Parietal lobe (tissue), 2 donors: ENCODE results near the genes PPP1R2C and ZNF81.

DNA sequence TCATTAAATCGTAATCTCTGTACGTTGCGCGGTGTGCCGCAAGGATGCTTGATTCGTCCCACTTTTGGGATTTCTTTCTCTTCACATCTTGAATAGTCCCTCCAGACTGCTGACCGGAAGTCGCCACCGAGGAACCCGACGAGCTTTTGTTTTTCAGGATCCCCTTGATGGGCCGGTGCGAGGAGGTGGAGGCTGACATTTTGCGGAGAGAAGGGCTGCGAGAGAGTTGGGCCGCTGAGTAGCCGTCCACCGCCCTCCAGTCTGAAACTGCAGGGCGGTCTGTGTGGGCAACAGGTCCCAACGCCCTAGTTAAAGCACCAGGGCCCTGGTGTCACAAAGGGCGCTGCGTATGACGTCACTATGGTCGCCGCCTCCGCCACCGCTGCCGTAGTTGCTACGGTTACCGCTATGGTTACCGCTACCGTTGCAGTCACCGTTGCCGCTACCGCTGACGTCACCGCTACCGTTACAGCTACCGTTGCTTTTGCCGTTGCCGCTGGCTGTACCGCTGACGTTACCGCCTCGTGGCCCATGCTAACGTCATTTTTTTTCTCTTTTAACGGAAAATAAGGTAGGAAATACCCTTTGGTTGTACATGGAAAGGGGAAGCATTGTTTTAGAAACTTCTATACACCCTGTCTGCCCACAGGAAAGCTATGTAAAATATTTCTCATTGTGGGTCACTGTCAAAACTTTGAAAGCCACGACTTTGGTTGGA is at the start of gene PPP1R2C:
TSS of gene PPP1R2C (minus strand) at position 283 of the 718 bp plus-strand sequence.
- RAMPAGE, long total RNA, result no peak

GRCh38 chrX:43560459-43561022 is 95.6 kb upstream of the MAOA start:
- RAMPAGE, long total RNA, result no peak

DNA sequence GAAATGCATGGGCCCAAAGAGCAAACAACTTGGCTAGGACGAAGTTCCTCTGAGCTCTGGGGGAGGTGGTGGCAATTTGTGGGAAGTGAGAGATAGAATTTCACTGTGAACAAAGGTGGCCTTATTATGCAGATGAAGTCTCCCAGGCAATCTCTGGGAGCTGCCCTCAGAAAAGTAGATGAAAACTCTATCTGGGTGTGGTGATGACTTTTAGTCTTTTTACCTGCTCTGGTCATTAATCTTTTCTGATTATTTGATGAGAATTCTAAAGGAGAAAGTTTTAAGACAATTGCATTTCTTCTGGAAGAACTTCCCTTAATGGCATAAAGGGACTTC is 37.6 kb upstream of the MAOA start:
- RAMPAGE, long total RNA, result no peak

DNA sequence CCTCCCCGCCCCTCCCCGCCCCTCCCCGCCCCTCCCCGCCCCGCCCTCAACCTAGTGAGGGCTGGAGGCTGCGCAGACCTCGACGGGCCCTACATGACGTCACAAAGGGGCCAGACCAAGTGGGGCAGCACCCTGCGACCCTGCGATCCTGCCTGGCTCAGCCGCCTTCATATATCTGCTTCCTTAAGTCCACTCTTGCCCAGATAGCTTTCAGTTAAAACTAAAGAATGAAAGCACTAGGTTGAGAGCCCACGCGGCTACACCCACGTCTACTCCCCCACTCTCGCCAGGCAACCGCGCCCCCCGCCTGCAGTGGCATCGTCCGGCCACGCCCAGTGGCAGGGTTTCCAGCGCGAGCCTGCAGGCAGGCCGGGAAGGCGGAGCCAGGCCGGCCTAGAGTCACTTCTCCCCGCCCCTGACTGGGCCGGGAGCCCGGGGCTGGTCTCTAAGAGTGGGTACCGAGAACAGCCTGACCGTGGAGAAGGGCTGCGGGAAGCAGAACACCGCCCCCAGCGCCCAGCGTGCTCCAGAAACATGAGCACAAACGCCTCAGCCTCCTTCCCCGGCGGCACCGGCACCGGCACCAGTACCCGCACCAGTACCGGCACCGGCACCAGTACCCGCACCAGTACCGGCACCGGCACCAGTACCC is 1.4 kb upstream of the MAOA start:
- RAMPAGE, long total RNA, result no peak

GRCh38 chrX:43970060-43970576 is 3.1 kb downstream of the NDP start:
- RAMPAGE, long total RNA, result no peak

DNA sequence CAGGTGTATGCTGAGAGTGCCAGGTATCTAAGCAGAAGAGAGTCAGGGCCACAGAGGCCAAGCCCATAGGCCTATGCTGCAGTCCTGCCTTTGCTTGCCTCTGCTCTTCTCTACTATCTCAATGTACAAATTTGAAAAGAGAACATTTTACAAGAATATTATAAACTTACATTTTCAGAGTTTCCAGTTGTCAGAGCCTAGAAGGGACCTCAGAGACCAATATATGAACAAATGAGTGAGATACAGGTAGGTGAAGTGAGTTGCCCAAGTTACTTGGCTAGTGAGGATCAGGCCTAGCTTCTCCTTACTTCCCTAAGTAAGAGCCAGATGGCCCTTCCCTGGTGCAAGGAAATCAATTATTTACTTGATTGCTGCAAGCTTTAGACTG is 118.0 kb downstream of the EFHC2 start:
- RAMPAGE, long total RNA, result no peak

GRCh38 chrX:44872042-44873111 is 611 bp upstream of the KDM6A start:
- RAMPAGE, long total RNA, result no peak

- RAMPAGE, long total RNA, result no peak
Observed at GRCh38 chrX:44936732-44937333, 63.8 kb downstream of the KDM6A start.

DNA sequence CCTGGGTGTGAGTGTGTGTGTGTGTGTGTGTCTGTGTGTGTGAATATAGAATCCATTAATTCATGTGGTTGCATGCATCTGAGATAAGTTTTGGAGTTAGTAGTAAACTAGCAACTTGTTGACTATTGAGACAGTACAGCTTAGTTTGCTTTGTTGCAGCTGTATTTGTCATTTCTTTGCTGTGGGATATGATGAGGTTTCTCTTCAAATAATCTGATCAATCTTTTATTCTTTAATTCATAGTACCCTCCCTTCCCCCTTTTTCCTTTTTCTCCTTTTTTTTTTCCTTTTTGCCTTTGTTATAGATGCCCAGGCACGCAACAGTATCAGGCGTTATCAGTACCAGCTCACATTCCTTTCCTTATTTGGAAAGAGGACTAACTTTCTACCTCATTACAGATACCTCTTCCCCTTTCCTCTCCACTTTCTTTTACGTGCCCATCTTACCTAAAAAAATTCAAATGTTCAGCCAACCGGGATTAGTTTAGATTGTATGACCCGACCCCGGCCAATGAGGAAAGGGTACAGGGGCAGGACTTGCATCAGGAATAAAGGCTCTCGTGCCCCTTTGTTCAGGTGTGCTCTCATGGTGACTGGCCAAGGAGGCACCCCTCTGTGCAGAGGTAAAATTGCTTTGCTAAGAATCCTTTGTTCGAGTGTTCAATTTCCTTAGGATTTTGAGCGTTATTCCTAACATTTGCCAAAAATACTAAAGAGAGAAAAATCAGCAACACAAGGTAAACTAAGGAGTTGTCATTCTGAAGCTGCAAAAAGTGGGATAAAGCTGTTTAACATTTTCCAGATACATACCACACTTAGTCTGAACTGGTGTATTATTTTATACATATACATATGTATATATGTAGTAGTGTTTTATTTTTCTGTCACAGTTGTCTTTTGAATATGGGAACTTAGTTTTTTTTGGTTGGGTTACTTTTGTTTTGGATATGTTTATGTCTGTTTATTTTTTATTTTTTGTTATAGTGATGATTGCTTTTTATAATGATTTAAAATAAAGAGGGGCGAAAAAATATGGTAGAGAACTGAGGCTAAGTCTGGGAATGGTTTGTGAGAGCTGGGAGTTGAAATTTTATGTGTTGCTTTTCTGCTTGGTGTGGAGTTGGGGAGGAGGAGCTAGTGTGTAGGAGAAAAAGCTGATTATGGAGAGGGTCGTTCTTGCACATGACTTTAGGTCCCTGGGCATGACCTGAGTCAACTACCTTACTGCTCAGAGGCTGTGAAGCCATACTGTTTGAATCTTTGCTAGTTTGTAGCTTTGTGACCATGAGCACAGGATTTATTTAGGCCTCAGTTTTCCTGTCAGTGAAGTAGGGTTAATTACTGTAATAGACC is 78.1 kb downstream of the KDM6A start:
- RAMPAGE, long total RNA, result no peak

DNA sequence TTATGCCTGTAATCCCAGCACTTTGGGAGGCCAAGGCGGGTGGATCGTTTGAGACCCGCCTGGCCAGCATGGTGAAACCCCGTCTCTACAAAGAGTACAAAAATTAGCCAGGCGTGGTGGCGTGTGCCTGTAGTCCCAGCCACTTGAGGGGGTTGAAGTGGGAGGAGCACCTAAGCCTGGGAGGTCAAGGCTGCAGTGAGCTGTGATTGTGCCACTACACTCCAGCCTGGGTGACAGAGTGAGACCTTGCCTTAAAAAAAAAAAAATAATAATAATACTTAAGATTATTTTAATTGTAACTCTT is 80.8 kb downstream of the KDM6A start:
- RAMPAGE, long total RNA, result no peak

DNA sequence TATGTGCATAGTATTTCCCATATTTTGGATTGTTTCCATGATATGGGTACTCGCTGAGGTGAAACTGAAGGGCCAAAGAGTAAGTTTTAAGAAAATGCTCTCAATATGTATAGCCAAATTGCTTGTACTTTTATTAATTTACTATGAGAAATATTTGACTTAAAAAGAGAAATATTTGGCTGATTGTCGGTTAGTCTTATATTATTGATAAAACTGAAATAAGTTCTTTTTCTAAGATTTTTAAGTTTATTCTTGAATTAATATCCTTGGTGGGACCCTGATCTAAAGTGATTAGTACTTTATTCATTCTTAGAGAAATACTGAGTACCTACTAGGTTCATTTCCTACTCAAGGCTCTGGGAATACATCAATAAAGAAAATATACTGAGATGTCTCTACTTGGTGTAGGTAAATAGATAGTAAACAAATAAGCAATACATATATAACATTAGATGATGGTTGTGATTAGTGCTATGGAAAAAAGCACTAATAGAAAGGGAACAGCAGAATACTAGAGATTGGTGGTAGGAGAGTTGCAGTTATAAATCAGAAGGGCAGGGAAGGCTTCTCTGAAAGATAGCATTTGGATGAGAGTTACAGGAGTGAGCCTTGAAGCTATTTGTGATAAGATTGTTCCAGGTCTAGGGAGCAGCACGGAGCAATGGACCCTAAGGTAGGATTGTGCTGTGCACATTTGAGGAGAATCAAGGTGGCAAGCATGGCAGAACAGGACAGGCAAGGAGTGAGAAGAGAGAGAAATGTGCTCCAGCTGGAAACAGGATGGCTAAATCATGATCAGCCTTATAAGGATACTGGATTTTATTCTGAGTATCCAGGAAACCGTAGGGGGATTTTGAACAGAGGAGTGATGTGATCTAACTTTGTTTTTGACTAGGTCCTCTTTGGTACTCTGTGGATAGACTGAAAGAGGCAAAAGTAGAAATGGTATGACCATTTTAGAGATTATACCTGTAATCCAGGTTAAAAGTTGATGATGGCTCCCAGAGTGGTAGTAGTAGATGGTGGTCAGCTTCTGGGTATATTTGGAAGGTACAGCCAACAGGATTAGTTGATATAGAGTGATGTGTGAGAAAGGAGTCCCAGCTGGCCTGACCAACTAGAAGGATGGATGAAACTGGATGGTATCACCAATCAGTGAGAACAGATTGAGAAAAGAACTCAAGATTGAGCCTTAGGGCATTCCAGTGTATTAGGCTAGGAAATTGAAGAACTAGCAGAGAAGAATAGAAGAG is 135.7 kb downstream of the DIPK2B start:
- RAMPAGE, long total RNA, result no peak

DNA sequence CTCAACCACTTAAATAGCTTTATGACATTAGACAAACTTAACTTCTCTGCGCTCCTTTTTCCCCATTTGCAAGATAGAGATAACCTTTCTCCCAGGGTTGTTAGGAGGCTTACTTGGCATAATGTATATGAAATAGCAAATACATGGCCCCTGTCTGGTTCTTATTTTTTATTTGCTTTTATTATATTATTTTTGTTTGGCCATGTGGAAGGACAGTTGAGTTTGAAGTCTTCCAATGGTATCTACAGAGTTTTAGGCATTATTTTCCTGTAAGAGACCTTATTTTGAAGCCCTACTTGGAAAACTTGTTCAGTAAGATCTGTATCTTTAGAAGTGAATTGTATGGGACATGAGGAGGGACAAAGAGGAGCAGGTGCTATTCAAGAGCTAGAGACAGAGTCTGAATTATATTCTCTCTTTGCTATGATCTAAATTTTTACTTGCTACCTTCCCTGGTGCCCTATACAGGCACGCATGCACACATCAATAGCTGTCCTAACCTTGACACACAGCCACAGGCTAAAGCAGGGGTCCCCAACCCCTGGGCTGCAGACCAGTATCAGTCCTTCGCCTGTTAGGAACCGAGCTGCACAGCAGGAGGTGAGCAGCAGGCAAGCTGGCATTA is 95.3 kb downstream of the DIPK2B start:
- RAMPAGE, long total RNA, result no peak

- RAMPAGE, long total RNA, result no peak
Observed at GRCh38 chrX:45758974-45759584, 558.4 kb upstream of the DIPK2B start.

DNA sequence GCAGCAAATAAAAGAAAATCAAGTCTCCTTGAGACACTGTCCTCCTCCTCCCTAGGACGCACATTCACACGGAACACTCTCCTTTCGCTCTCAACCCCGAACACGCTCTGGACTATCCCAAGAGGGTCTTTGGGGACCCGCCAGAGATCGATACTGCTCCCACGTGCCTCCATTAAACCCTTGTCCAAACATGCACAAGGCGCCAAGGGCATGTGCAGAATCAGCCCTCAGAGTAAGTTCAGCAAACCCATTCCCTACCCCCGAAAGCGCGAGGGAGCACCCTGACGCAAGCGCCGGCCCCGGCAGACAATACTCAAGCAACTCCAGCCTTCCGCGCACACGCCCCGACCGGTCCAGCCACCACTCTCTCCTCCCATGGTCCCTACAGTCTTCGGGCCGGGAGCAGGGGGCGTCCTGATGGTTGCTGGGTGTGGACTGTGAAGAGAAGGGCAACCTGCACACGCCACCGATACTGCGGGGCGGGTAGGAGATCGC is 596.5 kb upstream of the KRBOX4 start:
- RAMPAGE, long total RNA, result no peak

DNA sequence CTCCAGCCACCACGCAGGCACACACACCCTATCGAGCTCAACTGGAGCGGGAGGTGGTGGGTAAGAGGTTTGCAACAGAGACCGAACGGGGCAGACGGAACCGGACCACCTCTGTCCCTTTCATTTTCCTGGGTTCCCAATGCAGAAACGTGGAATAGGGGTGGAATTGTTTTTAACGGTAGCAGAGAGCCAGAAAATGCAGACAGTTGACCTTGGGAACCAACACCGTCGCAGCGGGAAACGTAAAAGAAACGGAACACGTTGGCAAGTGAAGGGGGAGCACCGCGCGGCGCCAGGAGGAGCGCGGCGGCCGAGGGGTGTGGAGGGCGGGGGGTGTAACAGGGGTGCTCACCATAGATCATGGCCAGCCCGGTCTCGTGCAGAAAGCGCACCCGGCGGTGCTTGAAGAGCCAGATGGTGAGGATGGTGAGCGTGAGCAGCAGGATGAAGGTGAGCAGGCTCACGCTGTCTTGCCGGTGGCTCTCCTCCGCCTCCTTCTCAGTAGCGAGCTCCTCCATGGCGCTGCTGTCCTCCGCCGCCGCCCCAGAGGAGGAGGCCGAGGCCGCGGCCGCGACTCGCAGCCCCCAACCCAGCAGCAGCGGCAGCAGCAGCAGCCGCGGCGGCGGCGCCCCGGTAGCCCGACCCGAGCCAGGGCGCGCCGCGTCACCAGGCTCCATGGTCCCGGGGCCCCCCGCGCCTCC is 415 bp downstream of the SLC9A7 start:
- RAMPAGE, long total RNA, result no peak

DNA sequence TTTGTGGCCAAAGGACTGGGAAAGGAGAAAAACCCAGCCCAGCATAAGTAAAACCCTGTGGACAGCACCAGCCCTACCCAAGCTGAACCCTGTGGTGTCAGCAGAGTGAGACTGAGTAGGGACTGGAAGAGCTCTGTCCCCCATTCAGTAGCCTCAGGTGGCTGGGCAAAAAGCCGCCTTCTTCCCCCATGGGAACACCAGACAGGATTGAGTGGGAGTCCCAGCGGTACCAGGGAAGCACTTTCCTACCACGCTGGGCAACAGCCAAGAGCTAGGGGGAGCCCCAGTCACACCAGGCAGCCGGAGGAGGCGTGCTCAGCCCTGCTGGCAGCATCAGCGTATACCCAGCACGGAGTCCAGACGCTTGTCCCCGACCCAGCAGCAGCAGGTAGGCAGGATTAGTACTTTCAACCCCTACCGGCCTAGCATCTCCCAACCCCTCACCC is 8.6 kb upstream of the JADE3 start:
- RAMPAGE, long total RNA, result no peak

DNA sequence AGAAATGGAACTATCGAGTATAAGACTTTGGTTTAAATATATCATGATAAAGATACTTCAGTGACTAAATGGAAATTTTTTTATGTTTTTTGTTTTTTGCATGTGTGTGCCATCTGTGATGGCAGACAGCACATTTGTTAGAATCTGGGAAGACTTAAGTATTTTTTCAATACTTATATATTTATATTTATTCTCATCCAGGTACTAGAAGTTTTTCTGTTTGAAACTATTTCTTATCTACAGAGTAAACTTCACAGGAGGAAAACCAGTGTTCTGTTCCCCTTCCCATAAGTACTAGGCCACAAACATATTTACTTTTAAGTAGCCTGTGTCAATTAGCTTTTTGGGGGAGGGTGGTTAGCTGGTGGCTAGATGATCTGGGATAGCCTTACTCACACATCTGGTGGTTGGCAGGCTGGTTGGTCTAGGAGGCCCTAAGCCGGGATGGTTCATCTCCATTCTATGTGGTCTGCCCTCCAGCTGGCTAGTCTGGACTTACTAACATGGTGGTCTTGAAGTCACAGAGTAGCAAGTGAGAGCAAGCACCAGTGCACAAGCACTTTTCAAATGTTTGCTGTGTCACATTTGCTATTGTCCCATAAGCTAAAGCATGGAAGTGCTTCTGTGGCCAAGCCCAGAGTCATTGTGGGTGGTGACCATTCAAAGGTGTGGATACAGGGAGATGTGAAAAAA is 6.2 kb downstream of the JADE3 start:
- RAMPAGE, long total RNA, result no peak

- RAMPAGE, long total RNA, result no peak
Observed at GRCh38 chrX:47209883-47210306, 8.6 kb upstream of the CDK16 start.

- RAMPAGE, long total RNA, result no peak
Observed at GRCh38 chrX:47798913-47799300, 37.8 kb upstream of the ZNF81 start.

DNA sequence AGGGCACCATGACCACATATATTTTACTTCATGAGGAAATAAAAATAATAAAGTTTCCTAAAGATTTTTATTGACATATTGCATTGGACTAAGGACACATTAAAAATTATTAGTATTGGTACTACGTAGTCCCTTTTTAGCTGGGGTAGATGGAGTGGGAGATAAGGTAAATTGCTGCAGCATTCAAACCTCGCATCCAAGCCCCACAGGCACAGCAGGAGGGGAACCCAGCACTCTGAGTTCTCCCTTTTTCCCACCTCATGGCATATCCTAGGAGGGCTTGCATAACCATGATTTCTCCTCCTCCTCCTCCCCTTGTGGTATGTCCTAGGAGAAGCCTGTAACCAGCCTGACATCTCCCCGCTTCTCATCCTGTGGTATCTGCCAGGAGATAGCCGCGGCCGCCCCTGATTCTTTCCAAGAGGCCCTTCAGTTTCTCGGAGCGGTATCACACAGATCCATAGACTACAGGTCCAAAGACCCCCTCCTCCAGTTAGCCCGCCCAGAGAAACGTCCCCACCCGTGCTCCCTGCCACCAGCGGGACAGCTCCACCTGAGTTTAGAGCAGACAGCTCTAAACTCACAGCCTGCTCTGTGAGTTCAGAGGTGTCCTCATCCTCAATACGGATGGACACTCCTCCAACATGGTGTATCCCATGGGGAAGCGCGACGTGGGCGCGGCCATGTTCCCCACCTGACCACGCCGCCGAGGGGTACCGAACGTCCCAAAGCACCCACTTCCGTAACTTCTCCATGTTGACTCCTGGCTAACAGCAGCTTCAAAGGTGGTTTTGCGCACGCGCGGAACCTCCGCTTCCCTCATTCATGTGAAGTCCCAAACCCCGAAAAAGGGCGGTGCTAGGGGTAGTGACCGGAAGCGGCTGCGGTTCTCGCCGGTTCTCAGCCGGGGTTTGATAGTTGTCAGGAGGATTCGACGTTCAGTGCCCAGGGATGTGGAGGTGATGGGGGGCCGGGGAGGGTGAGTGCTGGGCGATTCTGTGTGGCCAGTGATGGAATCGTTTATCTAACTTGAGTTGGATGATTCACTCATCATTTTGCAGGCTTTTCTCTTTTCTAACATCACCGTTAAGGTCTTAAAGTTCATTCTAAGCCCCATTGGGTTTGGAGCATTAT is at the start of gene ZNF81:
TSS of gene ZNF81 (plus strand) at position 874 of the 1,134 bp plus-strand sequence.
- RAMPAGE, long total RNA, result no peak